UCH-1 (cell line): ENCODE measurements around a stretch of chr10.

DNA sequence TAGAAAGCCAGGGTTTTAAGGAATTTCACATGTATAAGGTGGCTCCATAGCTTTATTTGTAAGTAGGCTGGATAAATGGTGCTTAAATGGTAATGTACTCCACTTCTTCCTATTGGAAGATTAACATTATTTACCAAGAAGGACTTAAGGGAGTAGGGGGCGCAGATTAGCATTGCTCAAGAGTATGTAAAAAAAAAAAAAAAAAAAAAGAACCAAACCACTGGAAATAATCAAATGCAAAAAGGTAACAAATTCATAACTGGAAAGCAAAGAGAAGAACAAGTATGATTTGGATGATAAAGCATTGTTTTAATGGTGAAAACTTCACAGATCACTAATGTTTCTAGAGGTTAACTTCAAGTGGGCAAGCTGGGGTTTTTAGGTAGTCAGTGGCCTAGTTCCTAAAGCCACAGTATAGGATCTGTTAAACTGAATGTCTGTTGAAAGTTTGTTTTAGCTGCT lies 5.1 kb upstream of the KIFBP start:
- RRBS = no CpG with 5 or more reads among the region's 1 CpG

- RRBS = no CpG with 5 or more reads among the region's 5 CpGs
These were observed 36.6 kb upstream of the SRGN start for GRCh38 chr10:69051229-69051843.

GRCh38 chr10:69093342-69094029 lies 5.6 kb downstream of the SRGN start:
- RRBS = no CpG with 5 or more reads among the region's 16 CpGs

- RRBS = no CpG with 5 or more reads among the region's 1 CpG
These were observed 8.6 kb downstream of the SRGN start for GRCh38 chr10:69096563-69096762.

DNA sequence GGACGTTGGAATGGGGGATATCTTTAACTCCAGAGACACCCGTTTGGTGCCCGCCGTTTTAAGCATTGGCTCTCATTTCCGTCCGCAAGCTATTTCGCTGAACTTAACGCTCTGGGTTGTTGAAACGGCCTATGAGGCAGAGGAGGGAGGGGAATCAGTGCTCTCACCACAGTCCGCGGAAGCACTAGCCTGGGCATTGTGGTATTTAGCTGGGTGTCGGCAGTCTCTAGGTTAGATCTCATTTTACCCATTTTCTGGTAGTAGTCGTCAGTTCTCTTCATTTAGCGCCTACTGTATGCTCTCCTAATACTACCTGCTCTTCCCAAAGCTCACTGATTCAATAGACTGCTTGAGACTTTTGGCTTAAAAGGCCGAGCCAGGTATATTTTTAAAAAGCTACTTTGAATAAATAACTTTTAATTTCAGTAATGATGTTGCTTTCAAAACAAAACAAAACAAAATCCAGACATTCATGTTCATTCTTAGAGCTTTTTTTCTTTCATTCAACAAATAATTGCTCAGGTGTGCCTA lies 922 bp downstream of the VPS26A start:
- RRBS = no CpG with 5 or more reads among the region's 15 CpGs

DNA sequence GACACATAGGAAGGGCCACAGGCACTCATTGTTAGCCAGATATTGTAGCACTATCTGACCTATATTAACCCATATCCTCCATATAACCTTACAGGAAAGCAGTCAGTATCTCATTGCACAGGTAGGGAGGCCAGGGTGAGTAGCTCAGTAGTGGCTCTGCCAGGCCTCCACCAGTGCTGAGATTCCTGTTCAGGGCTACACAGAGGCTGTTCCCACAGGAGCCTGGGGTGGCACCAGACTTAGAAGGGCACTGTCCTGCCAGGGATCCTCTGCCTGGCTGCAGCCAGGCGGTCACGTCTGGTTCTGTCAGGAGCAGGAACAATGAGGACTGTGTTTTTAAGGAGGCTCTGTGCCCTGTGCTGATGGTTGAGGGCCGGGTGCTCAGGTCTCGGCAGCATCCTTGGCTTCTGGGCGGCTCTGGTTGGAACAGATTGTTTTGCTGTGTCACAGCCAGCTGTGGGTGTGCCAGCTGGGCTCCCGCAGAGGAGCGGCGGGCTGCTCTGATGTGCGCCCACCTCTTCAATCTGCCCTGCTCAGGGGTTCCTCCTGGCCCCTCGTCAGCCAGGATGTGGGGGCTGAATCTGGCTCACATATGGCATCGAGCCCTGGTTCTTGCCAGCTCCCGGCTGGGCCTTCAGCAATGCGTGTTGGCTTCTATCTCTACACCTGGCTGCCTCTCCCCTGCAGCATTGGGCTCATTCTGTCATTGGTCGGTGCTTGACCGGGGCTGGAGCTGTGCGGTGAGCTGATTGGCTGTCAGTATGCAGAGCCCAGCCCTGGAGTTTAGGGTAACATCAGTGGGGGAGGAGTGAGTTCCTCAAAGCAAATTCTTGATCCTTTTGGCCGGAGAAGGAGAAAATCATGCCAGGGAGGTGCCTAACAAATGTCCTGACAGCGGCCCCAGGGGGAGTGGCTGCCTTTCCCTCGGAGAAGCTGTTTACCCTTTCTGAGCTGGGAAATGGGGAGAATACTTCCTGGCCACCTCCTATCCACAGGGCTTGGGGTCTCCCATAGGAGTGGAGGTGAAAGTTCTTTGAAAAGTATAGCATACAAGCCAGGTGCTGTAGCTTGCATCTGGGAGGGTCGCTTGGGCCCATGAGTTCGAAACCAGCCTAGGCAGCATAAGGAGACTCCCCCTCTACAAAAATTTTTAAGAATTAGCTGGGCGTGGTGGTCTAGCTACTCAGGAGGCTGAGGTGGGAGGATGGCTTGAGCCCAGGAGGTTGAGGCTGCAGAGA lies 41.1 kb downstream of the TACR2 start:
- RRBS = 28% methylated on average over 4 of the region's 22 CpGs

GRCh38 chr10:69472467-69473080 lies 21.3 kb downstream of the TSPAN15 start:
- RRBS = no CpG with 5 or more reads among the region's 5 CpGs

- RRBS = 44% methylated on average over 3 of the region's 11 CpGs
These were observed 23.6 kb downstream of the TSPAN15 start for GRCh38 chr10:69474559-69475480.

DNA sequence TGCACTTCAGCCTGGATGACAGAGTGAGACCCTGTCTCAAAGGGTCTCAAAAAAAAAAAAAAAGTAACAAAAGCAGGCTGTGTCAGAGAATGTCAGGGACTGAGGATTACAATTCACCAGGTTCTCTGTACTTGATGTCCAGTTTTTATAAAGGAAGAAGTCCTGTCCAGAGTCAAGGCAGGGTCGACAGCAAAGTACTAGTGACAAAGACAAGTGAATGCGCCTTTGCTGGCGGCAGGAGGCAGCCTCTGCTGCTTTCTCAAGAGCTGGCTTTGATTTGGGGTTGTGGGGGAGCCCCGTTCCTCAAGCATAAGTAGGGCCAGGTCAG lies 25.2 kb downstream of the TSPAN15 start:
- RRBS = no CpG with 5 or more reads among the region's 4 CpGs

DNA sequence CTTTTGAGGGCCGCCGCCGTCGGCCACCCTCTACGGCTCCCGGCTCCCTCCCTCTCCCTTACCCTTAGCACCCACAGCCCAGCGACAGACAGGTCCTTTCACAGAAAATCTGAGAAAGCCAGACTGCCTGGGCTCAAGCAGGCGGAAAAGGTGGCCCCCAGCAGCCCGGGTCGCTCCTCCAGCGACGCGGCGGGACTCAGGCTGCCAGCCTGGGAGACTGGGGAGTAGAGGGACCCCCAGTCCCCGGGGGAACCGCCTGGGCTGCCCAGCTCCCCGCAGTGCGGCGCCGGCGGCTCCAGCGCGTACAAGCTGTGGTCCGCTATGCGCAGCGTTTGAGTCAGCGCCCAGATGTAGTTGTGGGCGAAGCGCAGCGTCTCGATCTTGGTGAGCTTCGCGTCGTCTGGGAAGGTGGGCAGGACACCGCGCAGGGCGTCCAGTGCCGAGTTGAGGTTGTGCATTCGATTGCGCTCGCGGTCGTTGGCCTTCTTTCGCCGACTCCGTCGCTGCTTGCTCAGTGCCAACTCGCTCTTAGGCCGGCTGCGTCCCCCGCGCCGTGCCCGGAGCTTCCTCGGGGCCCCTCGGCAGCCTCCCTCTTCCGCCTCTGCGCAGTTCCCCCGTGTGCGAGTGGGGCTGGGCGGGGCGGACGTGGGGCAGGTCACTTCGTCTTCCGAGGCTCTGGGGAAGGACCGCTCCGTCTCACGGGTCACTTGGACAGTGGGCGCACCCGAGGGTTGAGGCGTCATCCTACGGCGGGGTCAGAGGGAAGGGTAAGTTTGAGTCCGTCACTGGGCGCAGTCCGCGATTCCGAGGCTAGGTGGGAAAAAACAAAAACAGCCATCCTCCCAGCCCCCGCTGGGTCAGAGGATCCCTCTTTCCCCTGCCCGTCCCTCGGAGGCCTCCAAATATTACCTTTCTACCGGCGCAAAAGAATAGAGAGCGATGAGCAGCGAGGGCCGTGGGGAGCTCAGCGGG lies 635 bp downstream of the NEUROG3 start:
- RRBS = 5% methylated on average over 18 of the region's 87 CpGs

DNA sequence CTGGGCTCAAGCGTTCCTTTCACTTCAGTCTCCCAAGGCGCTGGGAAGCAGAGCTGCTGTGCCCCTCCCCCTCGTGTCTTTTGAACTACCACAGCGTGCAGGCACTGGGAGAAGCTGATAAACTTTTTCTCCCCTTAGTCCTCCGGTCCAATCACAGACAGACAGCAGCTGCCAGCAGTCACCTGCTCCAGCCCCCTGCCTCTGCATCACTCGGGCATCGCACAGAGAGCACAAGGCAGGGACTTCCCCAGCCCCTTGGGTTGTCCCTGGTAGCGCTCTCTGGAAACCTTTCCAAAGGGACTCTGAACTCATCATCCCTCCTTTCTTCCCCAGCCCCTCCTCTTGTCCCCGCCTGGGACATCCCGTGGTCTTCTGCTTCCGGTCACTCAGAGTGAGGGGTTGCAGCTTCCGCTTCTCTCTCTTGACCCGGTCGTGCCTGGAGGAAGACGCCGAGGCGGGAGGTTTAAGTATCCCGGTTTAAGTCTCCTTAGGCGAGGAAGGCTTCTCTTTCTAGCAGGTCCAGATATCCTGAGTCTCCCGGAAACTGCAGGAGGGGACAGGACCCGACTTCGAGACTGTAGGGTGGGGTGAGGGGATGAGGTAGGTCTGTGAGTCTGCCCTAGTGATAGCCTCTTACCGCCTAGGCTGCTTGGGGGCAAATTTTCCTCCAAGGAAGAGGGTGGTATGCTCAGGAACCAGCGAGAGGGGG lies 1.5 kb upstream of the NEUROG3 start:
- RRBS = 36% methylated on average over 4 of the region's 24 CpGs

GRCh38 chr10:69898309-69899001 lies 96.7 kb downstream of the COL13A1 start:
- RRBS = 43% methylated on average over 7 of the region's 17 CpGs

- RRBS = no CpG with 5 or more reads among the region's 9 CpGs
These were observed 39.2 kb downstream of the AIFM2 start for GRCh38 chr10:70093303-70093886.

- RRBS = no CpG with 5 or more reads among the region's 4 CpGs
These were observed 1.5 kb downstream of the SAR1A start for GRCh38 chr10:70168640-70169351.

DNA sequence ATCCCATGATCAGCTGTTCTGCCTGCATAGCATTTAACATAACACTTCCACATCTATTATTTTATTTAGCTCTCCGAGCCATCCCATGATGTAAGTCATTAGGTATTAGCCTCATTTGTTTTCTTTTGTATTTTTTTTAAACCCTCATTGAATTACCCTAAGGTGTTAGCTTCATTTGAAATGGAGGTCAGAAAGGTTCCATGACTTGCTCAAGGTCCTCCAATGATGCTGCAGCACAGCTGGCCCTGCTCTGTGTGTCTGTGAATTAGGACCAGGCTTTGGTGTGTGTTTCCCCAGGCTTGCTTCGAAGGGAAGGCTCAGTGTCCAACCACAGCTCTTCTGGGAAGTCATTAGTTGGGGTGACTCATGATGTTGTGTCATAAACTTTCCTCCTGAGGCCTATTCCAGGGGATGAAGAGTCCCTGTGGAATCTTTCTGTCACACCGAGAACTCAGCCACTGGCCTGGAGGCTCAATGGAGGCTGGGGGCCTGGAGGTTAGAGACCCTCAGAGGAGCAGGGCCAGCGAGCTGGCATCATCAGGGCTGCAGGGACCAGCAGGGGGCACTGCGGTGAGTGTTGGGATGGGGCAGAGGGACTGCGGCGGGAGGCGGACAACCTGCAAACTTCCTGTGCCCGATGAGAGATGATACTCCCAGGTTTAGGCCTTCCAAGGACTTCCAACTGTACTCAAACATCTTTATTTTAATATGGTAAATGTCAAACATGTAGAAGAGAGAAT lies 16.3 kb downstream of the NPFFR1 start:
- RRBS = no CpG with 5 or more reads among the region's 9 CpGs

- RRBS = no CpG with 5 or more reads among the region's 11 CpGs
These were observed 51.3 kb downstream of the PALD1 start for GRCh38 chr10:70529754-70530355.

DNA sequence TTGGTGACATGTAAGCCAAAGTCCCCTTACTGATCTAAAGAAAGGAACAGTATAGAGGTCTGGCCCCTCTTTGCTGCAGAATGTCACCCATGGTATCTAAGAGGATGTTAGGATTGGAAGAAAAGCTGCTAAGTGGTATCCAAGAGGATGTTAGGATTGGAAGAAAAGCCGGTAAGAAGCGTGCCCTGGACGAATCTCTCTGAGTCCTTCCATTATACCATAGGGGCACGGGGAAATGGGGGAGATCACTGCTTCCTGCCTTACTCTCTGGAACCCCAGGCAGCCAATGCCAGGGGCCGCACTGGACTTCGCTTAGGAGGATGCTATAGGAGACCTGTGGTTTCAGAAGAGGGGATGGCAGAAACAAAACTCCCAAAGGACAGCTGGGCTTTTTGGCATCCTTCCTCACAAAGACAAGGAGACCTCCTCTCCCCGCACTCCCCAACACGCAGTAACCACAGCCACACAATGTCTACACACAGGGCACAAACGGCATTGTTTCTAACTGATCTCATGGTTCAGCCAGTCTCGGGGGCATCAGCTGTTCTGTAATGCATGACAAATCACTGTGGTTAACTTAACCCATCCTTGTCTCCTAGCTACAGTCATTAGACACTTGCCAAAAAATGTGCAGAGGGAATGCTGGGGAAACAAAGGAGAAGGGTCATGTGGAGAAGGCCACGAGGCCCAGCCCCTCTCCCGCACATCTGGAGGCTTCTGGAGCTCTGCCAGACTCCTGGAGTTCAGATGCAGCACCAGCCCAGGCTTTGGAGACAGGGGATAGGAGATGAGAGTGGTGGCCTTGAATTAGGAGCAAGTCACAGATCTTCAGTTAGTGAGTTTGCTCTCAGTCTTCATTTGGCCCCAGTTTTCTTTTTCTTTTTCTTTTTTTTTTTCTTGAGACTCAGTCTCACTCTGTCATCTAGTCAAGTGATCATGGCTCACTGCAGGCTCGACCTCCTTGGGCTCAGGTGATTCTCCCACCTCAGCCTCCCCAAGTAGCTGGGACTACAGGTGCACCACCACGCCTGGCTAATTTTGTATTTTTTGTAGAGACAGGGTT lies 7.6 kb upstream of the ADAMTS14 start:
- RRBS = no CpG with 5 or more reads among the region's 14 CpGs

DNA sequence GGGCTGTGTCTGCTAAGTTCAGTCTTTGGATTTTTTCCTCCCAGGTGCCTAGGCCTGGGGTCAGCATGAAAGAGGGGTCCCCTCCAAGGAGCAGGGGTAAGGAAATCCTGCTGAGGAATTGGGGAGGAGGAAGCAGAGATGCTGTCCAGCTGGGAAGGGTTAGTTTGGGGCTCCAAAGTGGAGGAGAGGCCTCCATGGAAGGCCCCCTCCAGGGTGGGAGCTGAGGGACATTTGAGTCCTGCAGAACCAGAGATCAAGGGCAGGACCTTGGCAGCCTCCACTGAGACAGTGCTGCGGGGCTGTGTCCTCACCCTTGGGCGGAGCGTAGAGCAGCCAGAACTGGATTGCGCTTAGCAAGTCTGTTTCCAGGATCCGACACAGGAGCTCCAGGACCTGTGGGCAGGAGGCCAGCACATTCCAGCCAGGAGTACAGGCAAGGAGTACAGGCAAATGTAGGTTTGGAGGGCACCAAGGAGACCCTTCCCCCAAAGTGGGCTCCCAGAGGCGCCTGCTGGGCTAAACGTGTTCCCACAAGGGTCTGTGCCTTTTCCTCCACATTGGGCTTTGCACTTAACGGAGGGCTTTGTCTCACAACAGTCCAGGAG lies 10.2 kb downstream of the TBATA start:
- RRBS = no CpG with 5 or more reads among the region's 8 CpGs

DNA sequence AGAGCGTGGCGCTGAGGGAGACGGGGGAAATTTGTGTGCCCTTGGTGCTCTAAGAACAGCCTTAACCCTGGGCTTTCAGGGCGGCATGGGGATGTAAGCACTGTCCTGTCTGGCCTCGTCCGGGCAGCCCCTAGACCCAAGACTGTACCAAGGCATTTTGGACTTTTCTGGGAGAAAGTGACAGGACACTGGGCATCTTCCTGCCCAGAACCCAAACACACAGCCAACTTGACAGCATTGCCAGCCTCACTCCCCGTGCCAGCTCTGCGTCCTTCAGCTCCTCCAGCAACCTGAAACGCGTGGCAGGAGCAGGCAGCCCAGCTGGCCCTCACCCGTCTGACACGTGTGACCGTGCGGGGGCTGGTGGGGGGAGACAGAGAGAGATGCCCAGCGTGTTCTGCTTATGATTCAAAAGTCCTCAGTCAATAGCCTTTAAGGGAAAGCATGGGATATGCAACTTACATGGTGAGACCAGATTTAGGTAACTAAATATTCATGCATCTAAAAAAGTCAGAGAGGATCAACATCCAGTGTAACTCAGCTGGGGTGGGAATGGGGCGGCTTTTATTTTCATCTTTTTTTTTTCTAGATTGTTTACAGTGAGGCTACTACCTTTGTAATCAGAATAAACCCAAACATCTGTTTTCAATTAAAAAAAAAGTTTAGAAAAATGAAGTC lies 50.3 kb upstream of the SLC29A3 start:
- RRBS = no CpG with 5 or more reads among the region's 16 CpGs